Endothelial cell (in vitro differentiated cells): Measurements from ENCODE around the genes DUSP21 and ZNF157.

- PRO-cap = no peak
Measured at GRCh38 chrX:43973738-43974107, 533 bp upstream of the NDP start.

DNA sequence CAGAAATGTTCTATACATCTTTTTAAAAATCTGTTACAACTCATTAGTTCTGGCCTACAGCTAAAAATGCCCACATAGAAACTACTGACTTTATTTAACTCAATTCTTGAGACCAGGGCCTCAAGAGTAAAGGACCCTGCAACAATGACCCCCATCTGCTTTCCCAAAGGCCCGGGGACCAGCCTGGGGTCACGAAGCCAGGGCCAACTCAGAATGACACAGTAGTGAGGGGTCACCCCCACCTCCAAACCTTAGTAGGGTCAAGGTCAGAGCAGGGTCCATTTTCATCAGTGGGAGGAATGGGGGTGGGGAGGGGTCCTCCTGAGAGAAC, 544 bp downstream of the FUNDC1 start:
- PRO-cap = no peak

- PRO-cap = no peak
Measured at GRCh38 chrX:44843794-44844133, at the start of gene DUSP21. TSS of gene DUSP21 (plus strand) at chrX:44844021.

DNA sequence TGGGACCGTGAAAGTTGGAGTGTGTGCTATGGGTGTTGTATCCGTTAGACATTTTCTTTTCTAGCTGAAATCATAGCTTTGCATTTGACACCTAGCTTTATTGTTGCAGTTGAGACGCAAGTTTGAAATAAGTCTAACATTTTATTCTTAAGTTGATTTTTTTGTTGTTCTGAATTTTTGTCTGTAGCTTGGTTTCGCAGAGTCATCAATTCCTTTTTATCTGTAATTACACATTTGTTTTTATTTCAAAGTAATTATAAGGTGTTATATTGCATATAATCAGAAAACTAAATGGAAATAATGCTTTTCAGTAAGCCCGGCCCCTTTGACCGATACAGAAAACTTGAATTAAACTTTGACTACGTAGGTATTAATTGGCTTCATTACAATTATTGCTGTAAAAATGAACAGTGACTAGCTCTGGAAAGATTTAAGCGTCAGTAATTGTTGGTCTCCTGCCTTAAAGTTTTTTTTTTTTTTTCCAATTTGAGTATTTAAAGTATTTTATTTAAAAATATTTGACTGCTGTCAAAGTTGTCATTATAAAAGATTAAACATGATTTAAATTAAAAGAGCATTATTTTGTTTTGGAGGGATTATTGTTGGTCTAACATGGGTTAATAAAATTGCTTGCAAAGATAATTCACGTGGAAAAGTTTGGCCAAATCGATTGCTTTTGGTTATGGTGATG, 2.3 kb downstream of the KDM6A start:
- PRO-cap = no peak

DNA sequence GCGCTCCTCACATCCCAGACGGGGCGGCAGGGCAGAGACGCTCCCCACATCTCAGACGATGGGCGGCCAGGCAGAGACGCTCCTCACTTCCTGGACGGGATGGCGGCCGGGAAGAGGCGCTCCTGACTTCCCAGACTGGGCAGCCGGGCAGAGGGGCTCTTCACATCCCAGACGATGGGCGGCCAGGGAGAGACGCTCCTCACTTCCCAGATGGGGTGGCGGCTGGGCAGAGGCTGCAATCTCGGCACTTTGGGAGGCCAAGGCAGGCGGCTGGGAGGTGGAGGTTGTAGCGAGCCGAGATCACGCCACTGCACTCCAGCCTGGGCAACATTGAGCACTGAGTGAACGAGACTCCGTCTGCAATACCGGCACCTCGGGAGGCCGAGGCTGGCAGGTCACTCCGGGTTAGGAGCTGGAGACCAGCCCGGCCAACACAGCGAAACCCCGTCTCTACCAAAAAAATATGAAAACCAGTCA, 38.5 kb downstream of the KDM6A start:
- PRO-cap = no peak

- PRO-cap = no peak
Measured at GRCh38 chrX:44947862-44948578, 75.0 kb downstream of the KDM6A start.

DNA sequence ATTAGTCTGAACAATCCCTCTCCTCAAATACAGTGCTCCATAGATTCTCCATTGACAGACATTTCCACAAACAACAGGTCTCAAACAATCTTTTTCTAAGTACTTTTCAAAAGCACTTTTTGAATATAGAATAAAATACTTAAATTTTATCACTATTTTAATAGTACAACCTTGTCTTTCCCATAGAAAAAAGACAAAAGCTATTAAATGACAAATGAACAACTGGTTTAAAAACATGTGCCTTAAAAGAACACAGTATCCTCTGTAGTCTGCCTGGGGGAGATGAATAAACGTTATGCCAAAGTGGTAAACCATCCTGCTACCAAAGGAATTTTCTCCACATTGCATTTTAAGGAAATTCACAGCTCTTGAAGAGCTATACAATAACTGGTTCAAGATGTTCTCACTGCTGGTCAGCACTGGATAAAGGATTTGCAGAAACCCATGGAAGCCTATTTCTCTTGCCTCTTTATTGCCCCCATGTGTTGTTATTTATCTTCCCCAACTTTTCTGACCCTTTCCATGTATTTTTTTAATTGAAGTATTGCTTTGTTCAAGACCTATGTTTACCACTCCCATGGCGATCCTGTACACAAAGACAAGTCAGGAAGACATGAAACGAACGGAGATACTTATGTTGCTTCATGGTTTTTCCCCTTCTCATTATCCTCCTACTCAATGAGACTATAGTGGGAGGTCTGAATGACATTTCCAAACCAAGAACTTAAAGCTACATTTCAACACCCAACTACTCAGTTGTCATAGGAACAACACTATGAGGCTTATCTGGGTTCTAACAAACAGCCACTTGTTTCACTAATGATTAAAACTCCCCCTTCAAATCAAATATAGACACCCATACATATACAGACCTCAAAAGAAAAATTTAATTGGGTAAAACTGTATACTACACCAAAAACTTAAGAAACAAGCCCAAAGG, 566.3 kb upstream of the DIPK2B start:
- PRO-cap = no peak

- PRO-cap = no peak
Measured at GRCh38 chrX:45774738-45775548, 574.3 kb upstream of the DIPK2B start.

- PRO-cap = bidirectional peak, plus-strand start at chrX:46574796, minus-strand start at chrX:46574588; unidirectional peak, minus-strand start at chrX:46574867
Measured at GRCh38 chrX:46574481-46575479, 1.2 kb downstream of the CHST7 start.

DNA sequence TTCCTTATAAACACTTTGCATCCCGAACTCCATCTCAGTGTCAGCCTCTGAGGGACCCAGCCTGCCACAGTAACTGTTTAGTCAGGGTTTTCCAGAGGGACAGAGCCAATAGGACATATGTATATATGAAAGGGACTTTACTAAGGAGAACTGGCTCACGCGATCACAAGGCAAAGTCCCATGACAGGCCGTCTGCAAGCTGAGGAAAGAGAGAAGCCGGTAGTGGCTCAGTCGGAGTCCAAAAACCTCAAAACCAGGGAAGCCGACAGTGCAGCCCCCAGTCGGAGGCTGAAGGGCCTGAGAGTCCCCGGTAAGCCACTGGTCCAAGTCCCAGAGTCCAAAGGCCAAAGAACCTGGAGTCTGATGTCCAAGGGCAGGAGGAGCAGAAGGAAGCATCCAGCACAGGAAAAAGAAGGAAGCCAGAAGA, 21.6 kb upstream of the SLC9A7 start:
- PRO-cap = no peak

GRCh38 chrX:46903567-46904012, 8.6 kb upstream of the JADE3 start:
- PRO-cap = no peak

DNA sequence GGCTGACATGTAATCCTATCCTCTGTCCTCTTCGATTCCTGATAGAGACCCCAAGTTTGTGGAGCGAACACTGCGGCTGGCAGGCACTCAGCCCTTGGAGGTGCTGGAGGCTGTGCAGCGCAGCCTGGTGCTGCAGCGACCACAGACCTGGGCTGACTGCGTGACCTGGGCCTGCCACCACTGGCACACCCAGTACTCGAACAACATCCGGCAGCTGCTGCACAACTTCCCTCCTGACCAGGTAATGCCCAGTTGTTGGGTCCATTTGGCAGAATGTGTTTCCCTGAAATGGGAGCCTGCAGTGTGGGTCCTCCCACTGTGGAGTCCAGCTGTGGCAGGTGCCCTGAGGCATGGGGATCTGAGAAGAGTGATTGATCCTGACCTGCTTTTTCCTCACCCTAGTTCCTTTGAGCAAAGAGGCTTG, 8.6 kb upstream of the CDK16 start:
- PRO-cap = no peak

DNA sequence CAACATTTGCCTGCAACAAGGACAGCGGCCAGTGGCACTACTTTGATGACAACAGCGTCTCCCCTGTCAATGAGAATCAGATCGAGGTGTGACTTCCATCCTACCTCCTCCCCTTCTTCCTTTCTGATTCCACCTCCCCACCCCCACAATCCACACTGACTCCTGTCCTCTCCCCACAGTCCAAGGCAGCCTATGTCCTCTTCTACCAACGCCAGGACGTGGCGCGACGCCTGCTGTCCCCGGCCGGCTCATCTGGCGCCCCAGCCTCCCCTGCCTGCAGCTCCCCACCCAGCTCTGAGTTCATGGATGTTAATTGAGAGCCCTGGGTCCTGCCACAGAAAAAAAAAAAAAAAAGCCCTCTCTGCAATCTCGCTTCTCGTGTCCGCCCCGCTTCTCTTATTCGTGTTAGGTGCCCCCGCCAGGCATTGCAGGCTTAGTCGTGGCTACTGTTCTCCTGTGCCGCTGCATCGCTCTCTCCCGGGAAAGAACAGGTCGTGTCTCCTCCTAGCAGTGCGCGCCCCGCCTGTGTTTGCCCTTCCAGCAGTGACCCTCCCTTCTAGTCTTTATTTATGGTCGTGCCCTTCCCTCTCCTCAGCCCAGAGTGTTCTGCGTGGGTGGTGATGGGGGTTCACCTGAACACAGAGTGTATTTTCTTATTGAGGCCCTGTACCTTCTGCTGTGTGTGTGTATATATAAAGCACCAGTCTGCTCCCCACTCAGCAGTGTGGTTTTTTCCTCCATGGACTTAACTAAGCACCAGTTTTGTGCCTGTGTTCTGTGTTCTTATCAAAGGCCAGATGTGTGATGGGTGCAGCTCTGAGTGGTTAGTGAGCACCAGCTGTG, 15.0 kb downstream of the USP11 start:
- PRO-cap = no peak

GRCh38 chrX:47370154-47370657, at the start of gene ZNF157:
TSS of gene ZNF157 (plus strand) at chrX:47370578.
- PRO-cap = no peak

GRCh38 chrX:47566460-47567473, 5.8 kb downstream of the ARAF start:
- PRO-cap = no peak

GRCh38 chrX:47623318-47624159, 3.9 kb upstream of the SYN1 start:
- PRO-cap = no peak

GRCh38 chrX:47650636-47651308, 409 bp upstream of the ELK1 start:
- PRO-cap = bidirectional peak, plus-strand start at chrX:47651039, minus-strand start at chrX:47650801; unidirectional peak, plus-strand start at chrX:47651152

DNA sequence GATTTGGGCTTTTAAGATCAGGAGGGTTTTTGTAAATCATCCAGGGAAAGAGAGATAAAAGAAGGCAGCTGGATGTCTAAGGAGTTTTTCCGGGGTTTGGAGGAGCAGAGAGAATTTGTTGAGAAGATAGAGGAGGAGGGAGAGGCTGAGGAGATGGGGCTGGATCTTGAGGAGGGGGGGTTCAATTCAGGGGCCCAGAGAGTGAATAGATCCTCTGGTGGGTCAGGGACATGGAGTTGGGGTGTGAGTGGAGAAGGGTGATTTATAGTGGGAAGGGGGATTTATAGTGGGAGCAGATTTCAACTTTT, 48.7 kb upstream of the UXT start:
- PRO-cap = no peak

GRCh38 chrX:47802689-47803097, 34.0 kb upstream of the ZNF81 start:
- PRO-cap = no peak

- PRO-cap = no peak
Measured at GRCh38 chrX:47863225-47863627, 26.5 kb downstream of the ZNF81 start.